ENCODE measurements around the genes ALDH5A1 and ARMH2.

- PRO-cap: bidirectional peak, plus-strand start at chr6:20403836, minus-strand start at chr6:20403516; unidirectional peak, minus-strand start at chr6:20404170
Observed at GRCh38 chr6:20403229-20404217, 1.8 kb downstream of the E2F3 start.

GRCh38 chr6:20406159-20407239 is 4.8 kb downstream of the E2F3 start:
- PRO-cap: no peak

DNA sequence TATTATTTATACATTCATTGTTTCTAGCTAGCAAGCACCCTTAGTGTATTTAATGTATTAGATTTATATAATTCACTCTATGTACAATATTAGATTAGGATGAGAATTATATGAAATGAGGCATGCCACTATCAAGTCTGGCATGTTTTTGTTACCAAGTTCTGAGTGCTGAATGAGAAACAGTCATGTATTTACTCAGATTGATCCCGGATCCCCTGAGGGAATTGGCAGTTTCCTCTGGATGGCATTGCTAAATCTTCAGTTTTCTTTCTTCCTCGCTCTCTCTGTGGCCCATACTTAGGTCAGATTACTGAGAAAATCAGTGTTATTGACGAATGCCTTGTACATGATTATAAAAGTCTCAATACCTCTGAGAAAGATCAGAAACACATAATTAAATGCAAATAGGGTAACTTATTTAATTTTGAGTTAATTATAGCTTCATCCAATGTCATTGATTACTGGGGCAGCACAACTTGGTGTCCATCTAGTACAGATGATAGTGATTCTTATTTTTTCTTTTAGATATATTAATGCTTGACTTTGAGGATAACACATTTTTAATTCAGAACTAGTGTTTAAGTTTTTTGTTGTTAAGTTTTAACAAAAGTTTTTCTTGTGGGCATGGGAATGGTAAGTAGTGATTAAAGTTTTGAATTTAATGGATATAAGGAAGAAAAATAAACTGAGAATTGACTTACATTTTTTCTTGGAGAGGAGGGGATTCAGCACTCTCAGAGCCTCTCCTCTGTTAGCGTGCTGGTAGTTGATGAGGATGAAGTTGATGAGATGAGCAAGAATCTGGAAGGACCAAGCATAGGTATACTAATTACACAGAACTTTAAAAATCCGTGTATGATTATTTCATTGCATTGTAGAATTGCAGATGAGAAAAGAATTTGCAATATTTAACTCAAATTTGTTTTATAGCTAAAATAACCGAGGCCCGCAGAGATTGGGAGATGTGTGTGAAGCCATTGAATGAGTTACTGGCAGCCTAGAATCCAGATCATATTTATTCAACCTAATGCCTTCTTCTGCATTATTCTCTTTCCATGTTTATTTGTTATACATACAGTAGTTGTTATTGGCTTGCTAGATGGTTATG is 66.9 kb downstream of the CDKAL1 start:
- PRO-cap: no peak

DNA sequence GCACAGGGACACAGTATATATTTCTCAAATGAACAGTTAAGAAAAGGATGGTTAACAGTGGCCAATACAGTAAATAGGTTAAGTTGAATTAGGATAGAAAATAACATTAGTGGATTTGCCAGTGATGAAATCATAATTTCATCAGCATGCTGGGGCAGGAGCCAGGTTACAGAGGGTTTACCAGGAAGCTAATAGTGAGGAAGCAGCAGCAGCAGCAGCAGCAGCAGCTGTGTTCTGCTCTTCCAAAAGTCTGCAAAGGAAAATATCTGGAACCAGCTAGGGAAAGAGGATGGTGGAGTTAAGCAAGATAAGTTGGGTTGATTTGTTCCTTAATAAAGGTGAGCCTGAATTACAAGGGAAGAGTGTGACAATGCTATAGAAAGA is 499.5 kb downstream of the CDKAL1 start:
- PRO-cap: no peak

- PRO-cap: no peak
Observed at GRCh38 chr6:21188741-21189336, 404.7 kb upstream of the SOX4 start.

GRCh38 chr6:21348395-21348804 is 245.2 kb upstream of the SOX4 start:
- PRO-cap: no peak

GRCh38 chr6:21478952-21479581 is 114.5 kb upstream of the SOX4 start:
- PRO-cap: no peak

GRCh38 chr6:21609543-21610052 is 16.0 kb downstream of the SOX4 start:
- PRO-cap: no peak

DNA sequence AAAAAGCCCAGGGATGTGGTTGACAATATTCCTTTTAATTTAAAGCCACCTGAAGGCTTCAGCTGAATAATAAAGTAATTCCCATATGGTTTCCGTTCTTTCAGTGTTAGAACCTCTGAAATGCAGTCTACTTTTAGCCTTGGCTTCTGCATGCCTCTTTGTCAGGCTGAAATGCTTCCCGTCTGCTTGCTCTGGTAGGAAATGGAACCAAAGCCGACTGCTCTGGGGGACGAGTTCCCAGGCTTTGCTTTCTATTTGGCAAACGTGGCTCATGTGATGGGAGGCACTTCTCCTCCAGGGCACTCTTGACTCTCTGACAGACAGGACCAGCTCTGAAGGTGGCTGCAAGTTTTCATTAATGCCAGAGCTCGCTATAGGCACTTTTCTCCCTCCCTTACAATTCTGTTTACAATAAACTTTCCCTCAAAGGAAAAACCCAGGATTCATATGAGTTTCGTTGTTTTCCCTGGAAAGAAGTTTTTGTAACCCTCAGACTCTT is 225.2 kb downstream of the PRL start:
- PRO-cap: bidirectional peak, plus-strand start at position 316 of the sequence, minus-strand start at position 193 of the sequence

DNA sequence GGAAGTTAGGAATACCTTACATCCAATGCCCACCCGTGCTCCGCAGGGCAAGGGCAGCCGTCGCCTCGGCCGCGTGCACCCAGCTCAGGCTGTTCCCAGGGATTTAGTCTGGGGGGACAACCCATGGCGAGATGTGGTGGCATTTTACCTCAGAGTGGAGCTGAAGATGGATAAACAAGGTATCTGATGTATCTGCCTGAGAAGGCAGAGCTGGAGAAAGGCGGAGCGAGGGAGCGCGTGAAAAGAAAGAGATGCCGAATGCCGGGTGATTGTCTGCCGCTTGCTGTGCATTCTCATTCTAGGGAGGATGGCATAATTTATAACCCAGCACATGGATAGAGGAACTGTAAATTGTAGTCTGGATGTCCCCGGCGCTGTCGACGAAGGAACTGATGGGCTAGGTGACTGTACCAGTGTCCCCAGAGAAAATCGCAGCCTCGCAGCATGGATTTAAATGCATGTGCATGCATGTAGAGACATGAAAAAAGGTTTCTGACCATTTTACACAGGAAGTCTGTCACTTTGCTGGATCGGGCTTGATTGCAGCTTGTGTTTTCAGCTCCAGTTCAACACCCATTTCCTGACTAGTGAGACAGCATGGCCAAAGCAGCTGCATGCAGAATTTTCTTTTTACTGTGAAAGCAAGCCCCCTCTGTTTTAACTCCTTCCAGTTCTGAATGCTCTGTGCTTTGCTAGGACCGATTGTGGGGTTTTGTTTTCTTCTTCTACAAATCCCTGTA is 149.8 kb downstream of the PRL start:
- PRO-cap: no peak

- PRO-cap: no peak
Observed at GRCh38 chr6:22827886-22828858, 258.8 kb downstream of the HDGFL1 start.

GRCh38 chr6:23650583-23651277 is 475.3 kb upstream of the NRSN1 start:
- PRO-cap: no peak

GRCh38 chr6:24494625-24495190 is at the start of gene ALDH5A1:
Gene ALDH5A1, plus strand, starts transcription at chr6:24494969.
- PRO-cap: unidirectional peak, plus-strand start at chr6:24494798; bidirectional peak, plus-strand start at chr6:24494969, minus-strand start at chr6:24494893

DNA sequence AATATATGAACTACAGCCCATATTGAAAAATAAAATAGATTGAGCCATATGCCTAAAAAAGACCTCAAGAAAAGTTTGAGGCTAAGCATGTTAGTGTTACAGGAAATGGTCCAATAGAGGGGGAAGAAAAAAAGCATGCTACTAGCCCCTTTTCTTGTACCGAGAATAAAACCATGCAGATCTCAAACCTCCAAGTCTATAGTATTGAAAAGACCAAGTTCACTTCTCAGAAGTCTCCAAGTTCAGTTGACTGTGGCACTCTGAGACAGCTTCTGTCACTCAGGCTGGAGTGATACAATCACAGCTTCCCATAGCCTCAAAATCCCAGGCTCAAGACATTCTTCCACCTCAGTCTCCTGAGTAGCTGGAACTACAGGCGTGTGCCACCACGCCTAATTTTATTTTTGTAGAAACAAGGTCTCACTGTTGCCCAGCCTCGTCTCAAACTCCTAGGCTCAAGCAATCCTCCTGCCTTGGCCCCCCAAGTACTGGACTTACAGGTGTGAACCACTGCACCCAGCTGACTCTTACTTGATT is 16.2 kb downstream of the C6orf62 start:
- PRO-cap: no peak

DNA sequence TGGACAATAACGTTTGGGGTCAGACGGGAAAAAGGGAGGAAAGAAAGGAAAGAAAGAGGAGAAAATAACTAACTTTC is 227 bp downstream of the C6orf62 start:
- PRO-cap: no peak

DNA sequence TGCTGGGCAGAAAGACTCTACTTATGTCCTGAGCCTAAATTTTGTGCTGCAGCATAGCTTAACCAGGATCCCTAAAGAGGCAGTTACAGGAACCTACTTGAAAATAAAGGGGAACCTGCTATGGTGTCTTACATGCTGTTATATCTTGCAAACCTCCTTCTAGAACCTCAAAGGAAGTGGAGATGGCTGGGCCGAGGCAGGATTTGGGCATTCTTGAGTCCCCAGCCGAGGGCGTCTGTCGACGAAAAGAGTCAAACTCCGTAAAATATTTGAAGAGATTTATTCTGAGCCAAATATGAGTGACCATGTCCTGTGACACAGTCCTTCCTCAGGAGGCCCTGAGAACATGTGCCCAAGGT is 17.1 kb upstream of the GMNN start:
- PRO-cap: no peak

DNA sequence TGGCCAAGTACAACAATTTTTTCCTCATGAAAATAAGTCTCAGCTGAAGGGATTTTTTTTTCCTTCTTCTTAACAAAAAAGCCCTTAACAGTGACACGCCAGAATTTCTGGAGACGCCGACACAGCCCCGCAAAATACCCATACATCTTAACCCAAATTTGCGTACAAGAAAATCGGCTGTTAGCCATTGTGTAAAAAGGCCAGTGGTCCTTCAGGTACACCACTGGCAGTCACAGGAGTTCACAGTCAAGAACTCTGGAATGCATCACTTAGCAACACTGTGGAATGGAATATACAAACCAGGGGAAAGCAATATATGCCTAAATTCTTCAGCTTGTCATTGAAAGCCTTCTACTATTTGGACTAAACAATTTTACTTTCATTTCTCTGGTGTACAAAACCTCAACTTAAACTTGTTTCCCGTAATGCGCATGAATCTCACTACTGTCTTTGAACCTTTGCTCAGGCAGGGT is at the start of gene ARMH2:
ARMH2 (minus strand) TSS at position 248 of the 473 bp plus-strand sequence.
- PRO-cap: no peak

GRCh38 chr6:24991579-24992041 is 55.9 kb upstream of the RIPOR2 start:
- PRO-cap: no peak

DNA sequence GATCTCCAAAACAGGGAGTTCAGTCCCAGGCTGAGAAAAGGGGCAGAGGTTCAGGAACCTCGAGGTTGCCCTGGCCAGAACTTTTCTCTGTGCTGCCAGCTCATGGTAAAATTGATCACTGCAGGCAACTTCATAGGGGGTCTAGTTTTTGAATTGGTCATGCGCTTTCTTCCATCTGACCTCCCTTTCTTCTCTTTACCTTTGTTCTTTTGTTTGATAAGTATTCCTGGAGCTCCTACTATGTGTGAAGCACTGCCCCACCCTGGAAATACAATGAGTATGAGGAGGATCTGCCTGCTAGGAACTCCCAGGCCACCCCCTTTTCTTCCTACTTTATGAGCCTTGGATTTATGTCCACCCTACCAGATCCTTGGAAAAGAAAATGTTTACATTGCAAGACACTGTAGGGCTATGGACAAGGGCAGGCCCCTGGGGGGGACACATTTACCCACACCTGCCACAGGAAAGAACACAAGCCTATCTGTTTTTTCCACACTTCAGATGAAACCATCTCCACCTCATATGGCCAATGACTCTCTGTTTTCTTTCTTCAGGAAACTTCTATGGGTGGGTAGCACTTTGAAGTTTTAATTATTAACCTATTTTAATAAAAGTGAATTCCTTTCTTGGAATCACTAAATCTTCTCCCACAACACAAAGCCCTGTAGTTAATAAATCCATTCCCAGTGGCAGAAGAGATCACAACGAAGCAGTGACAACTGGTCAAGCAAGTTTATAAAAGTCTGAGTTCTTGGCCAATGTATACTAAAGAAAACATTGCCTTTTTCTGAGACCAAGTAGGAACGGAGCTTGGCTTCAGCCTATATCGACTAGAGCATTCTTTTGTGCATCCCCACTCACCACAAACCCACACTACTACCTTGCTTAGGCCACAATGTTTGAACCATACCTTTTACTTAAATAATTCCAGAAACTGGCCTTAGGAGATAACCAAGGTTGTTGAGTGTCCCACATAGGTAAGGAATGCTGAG is 125.2 kb upstream of the CARMIL1 start:
- PRO-cap: no peak

- PRO-cap: no peak
Observed at GRCh38 chr6:25166908-25167747, 112.0 kb upstream of the CARMIL1 start.